Zone of skin (tissue), 1 donor: Measurements from ENCODE around the genes MS4A10 and ZP1.

DNA sequence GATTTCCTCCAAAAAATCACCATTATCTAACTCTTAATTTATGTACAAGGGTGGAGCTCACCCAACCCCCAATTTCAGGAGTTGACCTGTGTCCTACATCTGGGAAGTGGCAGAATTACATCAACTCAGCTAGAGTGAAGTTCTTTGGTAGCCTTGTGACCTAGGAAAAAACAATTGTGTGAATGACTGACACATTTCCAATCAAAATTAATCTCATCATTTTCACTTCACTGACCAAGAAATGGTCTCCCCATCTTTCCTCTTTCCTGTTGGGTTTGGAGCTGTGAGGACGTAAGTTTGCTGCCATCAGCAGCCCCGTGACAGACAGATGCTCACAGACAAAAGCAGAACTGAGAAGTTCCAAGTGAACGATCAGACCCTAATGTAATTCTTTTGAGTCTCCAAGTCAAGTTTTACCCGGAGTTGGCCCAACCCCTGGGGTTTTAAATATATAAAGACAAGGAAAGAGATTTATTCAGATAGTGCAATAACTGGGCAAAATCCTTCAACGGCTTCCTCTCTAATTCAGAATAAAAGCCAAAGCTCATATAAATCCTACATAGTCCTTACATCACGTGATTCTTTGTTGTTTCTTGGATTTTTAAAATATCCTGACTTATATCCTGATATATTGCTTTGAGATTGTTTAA is 16.4 kb upstream of the MS4A6E start:
- RRBS: no CpG with 5 or more reads among the region's 6 CpGs

GRCh38 chr11:60336645-60337290 is 9.7 kb downstream of the MS4A6E start:
- RRBS: no CpG with 5 or more reads among the region's 5 CpGs

GRCh38 chr11:60380496-60380967 is 2.2 kb downstream of the MS4A7 start:
- RRBS: no CpG with 5 or more reads among the region's 4 CpGs

DNA sequence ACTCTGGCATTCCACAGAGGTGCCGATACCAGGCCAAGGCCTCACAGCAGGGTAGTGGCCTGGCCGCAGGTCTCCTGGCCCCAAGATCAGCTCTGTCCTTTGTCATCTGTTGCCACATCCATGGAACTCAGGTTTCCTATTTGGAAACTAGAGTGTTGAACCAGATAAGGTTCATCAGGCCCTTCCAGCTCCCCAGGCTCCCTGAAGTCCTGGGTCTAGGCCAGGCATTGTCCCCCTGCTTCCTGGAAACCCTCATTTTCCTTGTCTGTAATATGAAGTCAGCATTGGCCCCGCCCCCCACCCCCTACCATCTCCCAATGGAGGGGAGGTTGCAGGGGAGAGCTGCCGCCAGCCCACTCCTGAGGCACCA is 9.0 kb upstream of the MS4A10 start:
- RRBS: no CpG with 5 or more reads among the region's 4 CpGs

DNA sequence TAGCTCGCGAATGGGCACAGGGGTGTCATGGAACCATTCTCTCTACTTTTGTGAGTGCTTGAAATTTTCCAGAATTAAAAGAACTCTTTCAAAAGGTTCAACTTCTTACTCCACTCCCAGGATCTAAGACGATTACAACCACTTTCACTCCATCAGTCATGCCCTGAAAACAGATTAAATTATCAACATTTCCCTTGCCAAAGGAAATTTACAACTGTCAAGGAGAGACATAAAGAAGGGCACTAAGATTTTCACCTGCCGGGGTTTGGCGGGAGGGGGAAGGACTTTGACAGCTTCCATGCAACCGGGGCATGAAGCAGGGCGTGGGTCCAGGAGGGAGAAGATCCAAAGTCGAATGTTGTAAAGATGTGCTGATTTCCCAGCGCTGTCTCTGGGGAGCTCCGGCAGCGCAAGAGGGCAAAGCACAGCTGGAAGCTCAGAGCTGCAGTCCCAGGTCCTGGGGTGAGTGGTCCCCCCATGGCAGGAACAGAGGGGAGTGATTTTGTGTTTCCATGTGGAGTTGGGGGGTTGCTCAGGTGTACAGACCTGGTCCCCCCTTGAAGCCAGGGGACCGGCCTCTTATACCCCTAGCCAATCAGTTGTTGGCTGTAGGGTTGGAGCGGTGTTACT is at the start of gene MS4A10:
Gene MS4A10 (plus strand): TSS at position 374 of the 630 bp plus-strand sequence.
- RRBS: 33% methylated on average over 6 of the region's 13 CpGs

GRCh38 chr11:60867316-60867823 is at the start of gene ZP1:
Gene ZP1, plus strand, starts transcription at chr11:60867542.
- RRBS: no CpG with 5 or more reads among the region's 10 CpGs

DNA sequence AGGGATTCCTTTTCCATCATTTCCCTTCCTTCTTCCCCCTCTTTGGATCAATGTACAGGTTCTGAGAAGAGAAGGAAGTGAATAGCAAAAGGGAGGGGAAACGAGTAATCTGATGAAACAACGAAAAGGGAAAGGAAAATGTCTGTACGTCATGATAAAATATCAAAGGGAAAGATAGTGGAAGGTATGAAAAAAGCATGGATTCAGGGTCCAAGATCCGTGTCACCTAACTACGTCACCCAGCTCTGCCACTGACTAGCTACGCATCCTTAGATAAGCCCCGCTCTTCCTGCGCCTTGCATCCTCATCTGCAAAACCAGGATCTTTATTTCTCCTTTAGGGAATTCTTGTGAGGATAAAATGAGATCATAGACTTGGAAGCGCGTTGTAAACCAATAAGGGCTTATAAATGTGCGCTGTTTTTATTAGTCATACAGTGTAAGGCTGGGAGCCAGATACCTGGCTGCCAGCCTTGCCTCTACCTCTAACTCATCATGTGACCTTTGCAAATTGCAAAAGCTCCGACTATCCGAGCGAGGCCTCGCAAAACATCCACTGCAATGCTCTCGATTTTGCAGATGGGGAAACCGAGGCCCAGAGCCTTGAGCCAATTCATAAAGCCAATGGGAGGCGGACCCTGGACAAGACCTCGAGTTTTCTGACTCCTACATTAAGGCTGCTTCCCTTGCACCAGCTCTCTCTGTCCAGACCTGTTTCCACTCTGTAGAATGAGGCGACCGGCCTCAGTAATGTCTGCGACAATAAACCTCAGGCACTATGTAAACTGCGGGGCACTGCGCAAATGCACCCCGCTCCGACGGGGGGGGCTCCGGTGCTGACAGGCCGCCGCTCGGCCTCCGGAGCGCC is 760 bp downstream of the PRPF19 start:
- RRBS: 1% methylated on average over 7 of the region's 33 CpGs

DNA sequence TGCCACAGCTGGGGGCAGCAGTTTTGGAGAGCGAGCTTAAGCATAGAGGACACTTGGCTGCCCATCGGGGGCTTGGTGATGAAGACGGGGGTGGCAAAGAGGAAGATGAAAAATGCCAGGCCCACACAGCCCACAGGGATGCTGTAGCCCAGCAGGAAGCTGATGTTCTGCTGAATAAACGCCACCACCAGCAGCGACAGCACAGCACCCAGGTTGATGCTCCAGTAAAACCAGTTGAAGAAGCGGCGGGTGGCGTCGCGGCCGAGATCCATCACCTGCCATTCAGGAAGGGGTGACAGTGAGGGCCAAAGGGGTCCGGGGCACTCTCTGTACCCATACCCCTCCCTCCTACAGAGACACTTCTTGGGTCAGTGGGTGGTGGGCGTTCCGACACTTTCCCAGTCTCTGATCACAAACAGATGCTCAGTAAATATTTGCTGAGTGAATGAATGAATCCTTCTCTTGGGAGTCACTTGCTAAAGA is 5.4 kb downstream of the SLC15A3 start:
- RRBS: no CpG with 5 or more reads among the region's 14 CpGs

GRCh38 chr11:60949873-60950340 is 2.1 kb downstream of the SLC15A3 start:
- RRBS: no CpG with 5 or more reads among the region's 7 CpGs

- RRBS: no CpG with 5 or more reads among the region's 8 CpGs
These were observed 2.4 kb upstream of the SLC15A3 start for GRCh38 chr11:60954260-60954823.

DNA sequence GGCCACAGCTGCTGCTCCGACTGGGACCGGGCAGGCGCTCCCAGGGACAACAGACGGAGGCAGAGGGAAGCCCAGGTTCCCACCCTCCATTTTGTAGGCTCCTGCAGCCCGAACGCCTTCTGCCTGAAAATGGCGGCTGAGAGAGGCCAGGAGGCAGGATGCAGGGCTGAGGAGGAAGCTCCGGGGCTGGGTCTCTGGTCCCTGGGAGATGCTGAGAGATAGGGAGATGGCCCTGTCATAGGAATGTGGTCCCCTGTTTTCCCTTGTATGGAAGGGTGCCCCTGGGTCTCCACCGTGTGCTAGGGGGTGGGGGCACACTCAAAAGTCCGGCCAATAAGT is 10.1 kb downstream of the CD6 start:
- RRBS: 18% methylated on average over 1 of the region's 10 CpGs

GRCh38 chr11:61020489-61021068 is 49.1 kb downstream of the CD6 start:
- RRBS: no CpG with 5 or more reads among the region's 7 CpGs

- RRBS: no CpG with 5 or more reads among the region's 9 CpGs
These were observed 36.3 kb upstream of the CD5 start for GRCh38 chr11:61066093-61066367.

- RRBS: no CpG with 5 or more reads among the region's 2 CpGs
These were observed 25.9 kb upstream of the CD5 start for GRCh38 chr11:61076401-61076795.

GRCh38 chr11:61114389-61114817 is 12.1 kb downstream of the CD5 start:
- RRBS: no CpG with 5 or more reads among the region's 2 CpGs

DNA sequence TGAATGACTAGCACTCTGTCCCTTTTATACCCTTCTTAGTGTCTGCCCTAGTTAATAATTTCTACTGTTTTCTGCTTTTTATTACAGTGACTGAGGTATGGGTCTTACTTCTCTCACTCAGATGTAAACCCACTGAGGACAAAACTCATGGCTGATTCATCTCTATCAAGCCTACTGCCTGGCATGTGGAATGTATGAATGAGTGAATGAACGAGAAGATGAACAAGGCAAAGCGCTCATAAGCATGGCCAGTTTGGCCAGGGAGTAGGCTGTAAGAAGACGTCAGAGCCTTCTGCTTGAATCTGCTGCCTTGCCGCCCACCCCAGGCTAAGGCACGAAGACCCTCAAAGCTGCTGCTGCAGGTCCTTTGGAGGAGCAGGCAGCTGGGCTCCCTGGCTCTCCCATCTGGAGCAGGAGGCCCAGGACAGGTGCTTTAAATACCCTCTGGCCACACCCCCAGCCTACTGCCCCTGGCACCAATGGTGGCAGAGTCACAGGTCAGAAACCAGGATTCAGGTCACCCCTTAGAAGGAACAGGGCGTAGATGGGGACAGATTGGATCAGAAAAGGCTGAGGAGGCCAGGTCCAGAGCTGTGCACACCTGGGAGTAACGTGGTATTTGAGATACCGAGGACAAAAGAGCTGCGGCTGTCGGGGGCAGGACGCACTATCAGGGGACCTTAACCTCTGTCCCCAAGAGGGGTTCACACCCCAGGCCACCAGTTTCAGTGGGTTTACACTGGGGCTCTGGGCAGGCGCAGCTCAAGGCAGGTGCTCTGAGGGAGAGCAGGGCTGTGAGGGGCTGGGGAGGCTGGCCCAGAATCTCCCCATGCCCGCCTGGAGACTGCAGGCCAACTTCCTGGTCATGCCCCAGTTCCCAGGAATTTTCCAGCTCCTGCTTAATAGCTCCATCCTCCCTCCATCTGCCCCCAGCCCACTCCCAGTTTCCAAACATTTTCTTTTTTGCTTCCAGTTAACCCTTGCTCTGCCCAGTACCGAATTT is 7.9 kb upstream of the PGA3 start:
- RRBS: no CpG with 5 or more reads among the region's 14 CpGs

- RRBS: no CpG with 5 or more reads among the region's 8 CpGs
These were observed 26.5 kb downstream of the PGA5 start for GRCh38 chr11:61267418-61267920.

DNA sequence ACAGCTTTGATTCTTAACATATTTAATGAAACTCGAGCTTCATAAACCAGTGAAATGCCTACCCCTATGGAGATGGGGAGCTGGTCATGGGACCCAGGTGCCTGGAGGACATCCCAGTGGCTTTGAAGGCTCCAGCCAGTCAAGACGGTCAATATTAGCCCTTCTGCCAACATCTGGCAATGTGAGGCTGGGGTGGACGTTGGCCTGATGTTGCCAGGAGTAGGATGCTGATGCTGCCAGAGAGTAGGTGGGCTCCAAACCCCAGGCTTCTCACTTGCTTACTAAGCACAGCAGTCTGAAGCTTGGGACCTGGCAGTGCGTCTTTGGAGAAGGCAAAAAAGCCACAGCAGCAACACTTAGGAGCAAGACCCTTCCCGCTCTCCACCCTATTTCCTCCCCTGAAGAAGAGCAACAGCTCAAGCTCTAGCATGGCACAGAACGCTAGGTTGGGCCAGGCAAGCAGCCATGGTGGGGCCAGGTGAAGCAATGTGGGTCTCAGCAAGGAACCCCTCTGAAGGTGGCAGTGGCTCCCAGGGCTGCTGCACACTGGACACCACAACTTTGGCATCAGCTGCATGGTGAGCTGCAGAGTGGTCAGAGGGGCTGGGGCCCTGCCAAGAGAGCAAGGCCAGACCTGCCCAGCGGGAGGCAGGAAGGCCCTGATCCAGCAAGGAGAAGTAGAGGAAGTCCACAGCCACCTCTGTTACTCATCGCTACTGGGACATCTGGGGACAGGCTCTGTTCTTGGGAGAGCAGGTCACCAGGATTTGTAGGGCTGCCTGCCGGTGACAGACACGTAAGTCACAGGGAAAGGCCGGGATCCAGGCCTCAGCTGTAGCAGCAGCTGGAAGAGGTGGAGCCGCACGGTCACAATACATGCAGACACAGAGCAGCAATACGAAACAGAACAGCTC is 12.6 kb downstream of the CYB561A3 start:
- RRBS: no CpG with 5 or more reads among the region's 14 CpGs

- RRBS: no CpG with 5 or more reads among the region's 9 CpGs
These were observed 2.3 kb downstream of the CYB561A3 start for GRCh38 chr11:61359275-61359985.

DNA sequence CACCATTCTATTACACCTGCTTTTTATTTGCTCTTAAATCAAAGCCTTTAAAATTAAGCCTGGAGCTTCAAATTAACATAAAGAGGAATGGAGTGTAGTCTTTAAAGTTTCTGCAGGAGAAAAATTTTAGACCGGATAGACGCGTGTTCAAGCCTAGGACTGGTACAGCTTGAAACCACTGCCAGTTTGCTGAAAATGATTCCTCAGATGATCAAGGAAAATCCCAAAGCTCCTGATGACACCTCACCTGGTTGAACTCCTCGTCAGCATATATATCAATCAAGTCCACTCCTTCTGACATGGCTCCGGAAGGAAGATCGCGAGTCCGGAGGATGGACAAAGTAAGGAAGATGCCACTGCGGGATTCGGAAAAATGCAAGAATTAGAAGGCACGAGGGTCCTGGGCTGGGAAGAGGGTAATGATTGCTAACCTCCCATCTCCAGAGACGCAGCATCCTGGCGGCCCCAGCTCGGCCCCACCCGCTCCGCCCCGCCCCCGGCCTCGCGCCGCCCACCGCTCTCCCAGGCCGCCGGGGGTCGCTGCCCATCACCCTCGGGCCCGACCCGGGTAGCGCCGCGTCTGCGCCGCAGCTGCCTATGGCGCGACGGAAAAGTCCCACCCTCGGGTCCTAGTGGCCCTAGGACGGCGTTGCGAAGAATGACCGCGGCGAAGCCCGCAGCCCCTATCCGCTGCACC is 692 bp downstream of the CPSF7 start:
- RRBS: no CpG with 5 or more reads among the region's 45 CpGs